Skeletal muscle cell (primary cell): Measurements from ENCODE around the gene PROZ.

DNA sequence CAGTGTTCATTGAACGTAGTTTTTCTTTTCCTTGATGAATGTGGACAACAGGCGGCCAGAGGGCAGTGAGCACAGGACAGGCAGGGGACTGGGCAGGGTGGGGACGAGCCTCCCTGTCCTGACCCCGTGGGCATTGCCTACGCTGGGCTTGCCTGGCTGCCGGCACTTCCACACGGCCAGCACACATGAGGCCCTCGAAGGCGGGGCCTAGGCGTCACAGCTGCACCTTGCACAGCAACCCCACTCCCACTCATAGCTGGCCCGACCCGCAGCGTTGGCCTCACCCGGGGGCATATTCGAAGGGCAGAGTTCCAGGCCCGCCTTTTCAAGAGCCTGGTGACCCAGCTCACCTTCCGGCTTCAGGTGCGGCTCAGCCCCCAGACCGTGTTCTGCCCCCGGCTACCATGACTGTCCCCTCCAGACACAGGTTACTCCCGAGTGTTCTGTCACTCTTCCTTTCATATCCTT lies 16.9 kb upstream of the PROZ start:
- RRBS, result 89% methylated on average over 7 of the region's 21 CpGs

DNA sequence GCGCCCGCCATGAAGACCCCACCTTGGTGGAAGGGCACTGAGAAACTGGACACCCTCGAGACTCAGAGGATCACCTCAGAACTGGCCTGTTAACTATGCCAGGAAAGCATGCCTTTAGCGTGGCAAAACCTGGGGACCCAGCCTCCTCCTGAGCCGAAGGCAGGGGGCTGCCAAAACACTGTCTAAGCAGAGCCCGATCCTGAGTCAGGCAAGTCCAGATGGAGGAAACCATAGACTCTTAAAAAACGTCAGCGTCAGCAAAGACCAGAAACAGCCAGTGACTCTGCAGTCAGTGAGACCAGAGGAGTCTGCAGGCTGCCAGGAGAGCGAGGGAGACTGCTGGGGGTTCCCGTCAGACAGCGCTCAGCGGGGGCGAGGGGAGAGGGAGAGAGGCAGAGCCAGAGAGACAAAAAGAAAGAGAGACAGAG lies 6.2 kb upstream of the PROZ start:
- RRBS, result no CpG with 5 or more reads among the region's 13 CpGs

DNA sequence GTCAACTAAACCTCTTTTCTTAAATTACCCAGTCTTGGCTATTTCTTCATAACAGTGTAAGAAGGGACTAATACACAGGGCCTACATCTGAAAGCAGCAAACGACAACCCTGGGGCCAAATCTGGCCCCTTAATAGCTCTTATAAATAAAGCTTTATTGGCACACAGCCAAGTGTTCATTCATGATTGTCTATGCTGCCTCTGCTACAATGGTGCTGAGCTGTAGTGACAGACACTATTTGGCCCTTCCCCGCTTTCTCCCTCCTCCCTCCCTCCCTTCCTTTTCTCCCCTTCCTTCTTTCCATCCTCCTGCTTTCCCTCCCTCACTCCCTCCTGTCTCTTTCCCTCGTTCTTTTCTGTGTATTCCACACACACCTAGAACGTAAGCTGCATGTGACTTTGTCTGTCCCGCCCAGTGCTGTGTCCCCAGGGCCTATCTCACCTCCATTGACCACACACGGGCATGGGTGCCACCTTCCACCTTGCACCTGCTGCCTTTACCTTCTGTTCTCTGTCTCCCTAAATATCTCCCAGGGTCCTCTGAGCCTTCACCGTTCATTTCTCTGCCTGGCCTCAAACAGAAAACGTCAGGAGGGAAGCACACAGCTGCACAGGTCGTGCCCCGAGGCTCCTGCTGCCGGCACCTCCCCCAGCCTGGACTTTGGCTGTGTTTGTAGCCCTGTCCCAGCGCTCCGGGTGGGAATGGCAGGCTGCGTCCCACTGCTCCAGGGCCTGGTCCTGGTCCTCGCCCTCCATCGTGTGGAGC lies at the start of gene PROZ:
Gene PROZ, plus strand, starts transcription at position 689 of the 765 bp plus-strand sequence.
- RRBS, result 14% methylated on average over 3 of the region's 16 CpGs

- RRBS, result no CpG with 5 or more reads among the region's 7 CpGs
Observed at GRCh38 chr13:113478625-113479510, 11.6 kb downstream of the DCUN1D2 start.

- RRBS, result no CpG with 5 or more reads among the region's 22 CpGs
Observed at GRCh38 chr13:113599281-113600145, 15.0 kb downstream of the TFDP1 start.

DNA sequence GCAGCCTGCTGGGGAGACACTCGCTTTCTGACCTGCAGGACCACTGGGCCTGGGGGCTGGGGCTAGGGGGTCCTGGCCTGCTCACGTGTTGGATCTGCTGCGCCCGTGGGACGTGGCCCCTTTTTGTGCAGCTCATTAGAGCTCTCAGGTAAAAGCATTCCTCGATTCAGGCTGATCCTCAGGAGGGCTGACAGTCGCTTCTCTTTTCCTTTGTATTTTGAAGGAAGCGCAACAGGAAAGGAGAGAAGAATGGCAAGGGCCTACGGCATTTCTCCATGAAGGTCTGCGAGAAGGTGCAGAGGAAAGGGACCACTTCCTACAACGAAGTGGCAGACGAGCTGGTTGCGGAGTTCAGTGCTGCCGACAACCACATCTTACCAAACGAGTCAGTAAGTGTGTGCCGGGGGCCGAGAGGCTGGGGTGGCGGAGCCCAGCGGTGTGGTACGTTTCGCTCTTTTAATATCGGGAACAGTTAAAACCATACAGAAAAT lies 25.1 kb downstream of the ATP4B start:
- RRBS, result no CpG with 5 or more reads among the region's 22 CpGs

GRCh38 chr13:113815367-113816270 lies 48.3 kb downstream of the GAS6 start:
- RRBS, result no CpG with 5 or more reads among the region's 39 CpGs

DNA sequence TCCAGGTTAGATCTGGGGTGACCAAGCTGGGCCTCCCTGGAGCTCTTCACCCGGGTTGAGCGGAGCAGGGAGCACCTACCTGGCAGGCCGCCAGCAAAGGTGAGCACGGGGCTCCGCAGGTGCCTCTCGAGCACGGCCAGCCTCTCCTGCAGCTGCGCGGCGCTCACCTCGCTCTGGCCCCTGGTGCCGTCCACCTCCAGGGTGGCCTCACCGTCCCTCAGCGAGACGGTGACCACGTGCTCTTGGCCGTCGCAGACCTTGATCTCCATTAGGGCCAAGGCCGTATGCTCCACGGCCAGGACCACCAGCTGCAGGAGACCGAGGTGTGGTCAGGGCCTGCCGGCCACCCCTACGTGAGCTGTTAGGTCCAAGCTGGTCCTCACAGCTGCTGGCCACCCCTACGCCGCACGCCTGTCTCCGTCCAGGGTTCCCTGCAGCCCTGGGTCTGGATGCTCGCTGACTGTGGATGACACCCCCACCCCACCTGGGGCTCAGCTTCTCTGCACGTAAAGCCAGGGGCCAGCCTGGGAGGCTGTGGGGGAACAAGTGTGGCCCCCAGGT lies 41.9 kb downstream of the GAS6 start:
- RRBS, result no CpG with 5 or more reads among the region's 29 CpGs

GRCh38 chr13:113832045-113833055 lies 31.5 kb downstream of the GAS6 start:
- RRBS, result 84% methylated on average over 22 of the region's 54 CpGs

GRCh38 chr13:113839514-113840444 lies 24.1 kb downstream of the GAS6 start:
- RRBS, result no CpG with 5 or more reads among the region's 27 CpGs

DNA sequence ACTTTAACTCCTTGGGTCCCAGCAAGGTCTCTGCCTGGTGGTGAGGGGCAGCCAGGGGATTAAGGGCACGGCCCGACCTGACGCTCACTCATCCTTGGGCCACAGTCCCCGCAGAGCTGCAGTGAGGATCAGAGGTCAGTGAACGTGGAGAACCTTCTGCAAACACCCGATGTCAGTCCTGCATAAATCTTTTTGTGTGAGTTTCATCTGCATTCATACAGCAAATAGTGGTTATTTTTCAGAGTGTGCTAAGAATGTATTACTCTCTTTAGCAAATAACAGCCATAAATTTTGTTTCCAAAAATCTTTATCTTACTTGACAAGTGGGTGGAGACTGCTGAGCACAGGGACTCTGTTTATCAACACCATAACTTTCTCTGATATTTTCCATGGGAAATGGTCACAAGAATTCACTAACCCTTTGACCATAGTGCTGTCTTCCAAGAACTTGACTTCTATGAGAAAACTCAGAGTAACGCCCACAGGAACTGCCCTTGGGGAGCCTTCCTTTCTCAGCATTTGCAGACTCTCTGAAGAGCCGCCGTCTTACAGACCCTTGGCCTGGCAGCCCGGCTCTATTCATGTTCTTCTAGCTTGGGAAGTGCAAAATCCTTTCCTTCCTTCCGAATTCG lies 10.5 kb downstream of the GAS6 start:
- RRBS, result no CpG with 5 or more reads among the region's 12 CpGs

- RRBS, result 88% methylated on average over 6 of the region's 9 CpGs
Observed at GRCh38 chr13:113857912-113858516, 5.9 kb downstream of the GAS6 start.

GRCh38 chr13:113862062-113862774 lies 1.7 kb downstream of the GAS6 start:
- RRBS, result 73% methylated on average over 4 of the region's 22 CpGs

- RRBS, result no CpG with 5 or more reads among the region's 52 CpGs
Observed at GRCh38 chr13:113863419-113863815, 459 bp downstream of the GAS6 start.

GRCh38 chr13:113863816-113863921 lies 207 bp downstream of the GAS6 start:
- RRBS, result no CpG with 5 or more reads among the region's 16 CpGs

- RRBS, result no CpG with 5 or more reads among the region's 46 CpGs
Observed at GRCh38 chr13:113951023-113951966, 22.6 kb downstream of the C13orf46 start.

GRCh38 chr13:113956343-113957151 lies 17.3 kb downstream of the C13orf46 start:
- RRBS, result no CpG with 5 or more reads among the region's 21 CpGs

DNA sequence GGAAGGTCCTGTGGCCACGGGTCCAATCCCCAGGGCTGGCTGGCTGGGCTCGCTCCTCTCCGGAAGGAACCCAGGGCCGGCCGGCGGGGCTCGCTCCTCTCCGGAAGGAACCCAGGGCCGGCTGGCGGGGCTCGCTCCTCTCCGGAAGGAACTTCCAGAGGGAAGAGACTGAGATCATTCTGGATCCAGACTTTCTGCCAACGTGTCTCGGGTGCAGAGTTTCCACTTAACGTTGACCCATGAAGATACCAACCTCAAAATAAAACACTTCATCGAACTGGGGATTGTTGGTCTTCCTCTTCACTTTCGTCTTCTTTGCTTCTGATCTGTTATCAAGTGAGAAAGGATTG lies 53.2 kb upstream of the C13orf46 start:
- RRBS, result no CpG with 5 or more reads among the region's 17 CpGs

DNA sequence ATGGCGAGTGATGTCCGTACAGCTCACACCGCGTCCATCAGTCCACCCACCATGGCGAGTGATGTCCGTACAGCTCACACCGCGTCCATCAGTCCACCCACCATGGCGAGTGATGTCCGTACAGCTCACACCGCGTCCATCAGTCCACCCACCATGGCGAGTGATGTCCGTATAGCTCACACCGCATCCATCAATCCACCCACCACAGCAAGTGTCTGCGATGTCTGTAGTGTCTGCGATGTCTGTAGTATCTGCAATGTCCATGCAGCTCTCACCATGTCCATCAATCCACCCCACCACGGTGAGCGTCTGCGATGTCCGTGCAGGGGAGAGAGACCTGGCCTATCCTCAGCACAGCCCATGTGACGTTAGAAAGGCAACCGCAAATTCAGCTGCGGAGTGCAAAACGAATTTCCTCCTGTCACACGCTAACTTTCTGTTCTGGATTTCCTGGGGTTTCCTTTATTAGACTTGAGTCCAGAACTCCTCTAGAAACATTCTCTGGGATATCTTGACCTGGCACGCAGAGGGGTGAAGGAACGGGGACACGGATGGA lies 18.5 kb downstream of the RASA3 start:
- RRBS, result no CpG with 5 or more reads among the region's 29 CpGs

- RRBS, result 1% methylated on average over 4 of the region's 52 CpGs
Observed at GRCh38 chr13:114131750-114132228, 634 bp downstream of the RASA3 start.